Myometrial cell (primary cell): ENCODE measurements around the genes THY1 and OAF.

DNA sequence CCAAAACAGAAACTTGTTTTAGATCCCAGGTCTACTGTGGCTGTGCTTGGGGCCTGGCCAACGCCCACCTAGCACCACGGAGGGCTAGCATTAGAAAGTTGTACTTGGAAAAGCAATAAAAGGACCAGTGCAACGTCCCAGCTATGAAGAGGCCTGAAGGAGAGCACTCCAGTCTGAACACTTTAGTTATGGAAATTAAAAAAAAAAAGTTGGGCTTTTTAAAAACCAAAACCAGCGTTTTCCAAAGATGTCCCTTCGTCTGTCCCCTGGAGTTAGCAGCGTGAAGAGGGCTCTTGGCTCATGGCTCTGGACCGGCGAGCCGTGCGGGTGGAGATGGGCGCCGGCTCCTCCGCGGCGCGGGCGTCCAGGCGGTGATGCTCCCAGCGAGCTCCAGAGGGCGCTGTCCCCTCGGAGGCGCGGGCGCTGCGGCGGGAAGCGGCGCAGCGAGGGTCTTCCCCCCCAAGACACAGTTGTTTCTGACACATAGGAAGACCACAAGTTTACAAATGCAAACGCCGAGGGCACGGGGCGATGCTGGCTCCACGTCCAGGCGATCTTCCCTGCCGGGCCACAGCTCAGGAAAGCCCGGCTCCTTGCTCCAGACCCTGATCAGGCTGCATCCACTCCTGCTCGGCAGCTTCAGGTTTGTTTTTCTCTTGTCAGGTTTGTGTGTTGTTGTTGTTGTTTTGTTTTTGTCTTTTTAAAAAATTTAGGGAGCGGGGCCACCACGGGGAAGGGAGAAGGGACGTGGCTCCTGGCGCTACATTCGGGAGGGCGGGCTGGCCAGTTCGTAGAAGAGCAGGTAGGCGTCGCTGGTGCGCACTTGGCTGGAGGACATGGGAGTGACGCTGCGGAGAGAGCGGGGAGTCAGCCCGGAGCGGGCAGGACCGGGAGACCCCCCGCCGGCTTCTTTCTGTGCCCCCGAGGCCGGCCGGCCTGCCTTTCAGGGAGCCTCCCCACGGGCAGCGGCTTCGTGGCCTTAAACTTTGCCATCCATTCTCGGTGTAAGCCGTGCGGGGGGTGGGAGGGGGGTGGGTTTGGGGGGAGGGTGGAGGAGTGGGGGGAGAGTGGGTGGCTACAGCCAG, 9.9 kb upstream of the MFRP start:
- RAMPAGE, long total RNA: no peak

DNA sequence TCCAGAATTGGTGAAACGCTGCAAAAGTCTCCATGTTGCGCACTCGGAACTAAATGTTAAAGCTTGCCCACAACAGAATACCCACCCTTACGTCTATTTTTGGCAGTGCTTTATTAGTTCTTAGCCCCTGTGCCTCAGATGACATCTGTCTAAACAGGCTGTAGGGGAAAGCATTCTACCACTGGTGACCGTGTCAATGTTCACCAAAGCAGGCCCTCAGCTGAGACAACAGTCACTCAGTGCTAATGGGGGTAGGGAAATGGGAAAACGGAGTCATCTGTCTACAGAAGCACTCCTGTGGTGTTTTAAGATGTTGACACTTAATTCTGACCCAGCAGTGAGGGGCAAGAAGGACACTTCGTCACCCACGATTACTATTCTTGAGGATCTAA, 15.4 kb upstream of the MFRP start:
- RAMPAGE, long total RNA: no peak

DNA sequence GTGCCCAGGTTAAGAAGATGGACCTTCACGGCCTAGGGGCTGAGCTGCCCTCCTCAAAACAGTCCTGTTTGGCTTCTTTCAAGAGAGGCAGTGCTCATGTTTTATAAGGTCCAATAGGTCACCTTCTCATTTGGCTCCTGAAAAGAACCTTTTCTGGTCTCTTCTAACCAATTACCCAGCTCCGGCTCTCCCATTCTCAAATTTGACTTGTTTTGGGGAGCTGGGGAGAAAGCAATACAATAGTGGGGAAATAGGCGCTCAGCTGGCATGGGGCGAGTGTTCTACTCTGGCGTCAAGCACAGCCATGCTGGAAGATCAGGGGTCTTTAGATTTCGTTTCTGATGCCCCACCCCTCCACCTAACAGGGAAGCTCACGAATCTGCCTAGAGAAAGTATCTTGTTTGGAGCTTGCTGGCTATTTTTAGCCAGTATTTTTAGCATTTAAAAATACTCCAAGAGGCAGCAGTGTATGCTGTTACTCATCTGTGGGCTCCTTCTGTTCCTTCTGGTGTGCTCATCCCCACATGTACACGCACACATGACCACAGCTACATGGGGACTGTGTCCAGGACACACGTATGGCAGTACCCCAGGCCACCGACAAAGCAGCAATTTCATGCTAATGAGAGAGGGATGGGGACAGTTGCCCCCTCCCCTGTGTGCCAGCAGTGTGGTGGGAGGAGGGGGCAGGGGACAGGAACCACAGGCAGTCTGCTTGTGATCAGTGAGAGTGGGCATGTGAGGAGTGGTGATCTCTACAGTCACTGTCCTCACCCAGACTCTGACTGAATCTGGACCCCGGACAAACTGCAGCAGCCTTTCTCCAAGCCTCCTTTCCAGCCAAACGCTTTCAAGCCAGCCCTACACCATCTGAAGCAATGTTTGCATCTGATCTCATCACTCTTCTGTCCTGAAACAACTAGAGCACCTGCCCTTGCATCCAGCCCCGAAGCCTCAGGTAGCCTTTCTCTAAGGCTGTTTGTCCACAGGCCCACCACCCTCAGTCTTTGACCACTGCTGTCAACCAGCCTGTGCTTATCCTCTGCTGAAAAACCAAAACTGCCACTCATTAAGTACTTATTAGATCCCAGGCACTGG, 16.4 kb downstream of the USP2 start:
- RAMPAGE, long total RNA: no peak

- RAMPAGE, long total RNA: no peak
Observed at GRCh38 chr11:119417581-119418981, 4.9 kb downstream of the THY1 start.

GRCh38 chr11:119423110-119423649, at the start of gene THY1:
THY1 (minus strand) TSS chr11:119423172.
- RAMPAGE, long total RNA: start-site peak on the minus strand at chr11:119423168-119423205, 9,080 and 8,605 reads in 2 replicates

DNA sequence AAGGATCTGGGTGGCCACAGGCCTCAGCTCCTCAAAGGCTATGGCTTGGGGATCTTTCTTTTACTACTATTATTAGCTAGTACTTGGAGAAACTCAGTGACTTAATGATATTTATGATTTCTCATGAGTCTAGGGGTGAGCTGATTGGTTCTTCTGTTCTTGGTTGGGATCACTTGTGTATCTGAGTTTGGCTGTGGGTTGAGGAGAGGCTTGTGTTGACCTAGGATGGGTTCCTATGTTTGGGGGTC, 80.1 kb upstream of the THY1 start:
- RAMPAGE, long total RNA: no peak

- RAMPAGE, long total RNA: no peak
Observed at GRCh38 chr11:119742042-119743109, 13.4 kb upstream of the NECTIN1 start.

DNA sequence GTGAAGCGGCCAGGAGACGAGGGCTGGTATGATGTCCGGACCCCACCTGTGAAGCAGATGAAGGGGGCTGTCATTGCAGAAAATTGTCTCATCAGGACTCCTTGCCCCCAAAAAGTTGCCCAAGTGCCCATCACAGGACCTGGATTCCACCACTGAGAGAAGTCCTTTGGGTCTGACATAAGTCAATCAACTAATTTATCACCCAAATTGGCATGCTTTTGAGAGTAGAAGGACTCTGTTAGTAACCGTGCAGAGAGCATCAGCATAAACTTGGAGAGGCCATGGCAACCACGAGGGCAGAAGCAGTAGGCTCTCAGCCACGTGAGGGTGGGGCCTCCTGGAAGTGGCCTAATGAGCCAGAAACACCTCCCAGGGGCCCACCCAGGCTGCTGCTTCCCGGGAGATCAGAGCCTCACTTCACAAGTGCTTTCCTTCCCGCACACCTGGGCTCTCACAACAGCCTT, 17.3 kb downstream of the TRIM29 start:
- RAMPAGE, long total RNA: no peak

- RAMPAGE, long total RNA: no peak
Observed at GRCh38 chr11:120123689-120124285, 14.1 kb downstream of the TRIM29 start.

DNA sequence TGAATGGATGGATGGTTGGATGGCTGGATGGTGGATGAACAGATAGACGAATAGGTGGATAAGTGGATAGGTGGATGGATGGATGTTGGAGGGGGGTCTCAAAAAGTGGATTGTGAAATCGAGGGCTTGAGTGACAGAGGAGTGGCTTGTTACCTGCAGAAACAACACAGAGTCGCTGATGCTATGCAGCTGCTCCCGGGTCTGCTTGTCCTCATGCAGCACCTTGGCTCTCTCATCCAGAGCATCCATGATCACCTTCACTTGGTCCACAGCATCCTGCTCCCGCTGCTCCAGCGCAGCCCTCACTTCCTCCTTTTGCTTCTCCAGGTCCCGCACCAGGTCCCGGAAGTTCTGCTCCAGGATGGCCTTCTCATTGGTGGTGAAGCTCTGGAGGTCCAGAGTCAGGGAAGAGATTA, 10.7 kb downstream of the TRIM29 start:
- RAMPAGE, long total RNA: no peak

- RAMPAGE, long total RNA: no peak
Observed at GRCh38 chr11:120134111-120134694, 3.7 kb downstream of the TRIM29 start.

DNA sequence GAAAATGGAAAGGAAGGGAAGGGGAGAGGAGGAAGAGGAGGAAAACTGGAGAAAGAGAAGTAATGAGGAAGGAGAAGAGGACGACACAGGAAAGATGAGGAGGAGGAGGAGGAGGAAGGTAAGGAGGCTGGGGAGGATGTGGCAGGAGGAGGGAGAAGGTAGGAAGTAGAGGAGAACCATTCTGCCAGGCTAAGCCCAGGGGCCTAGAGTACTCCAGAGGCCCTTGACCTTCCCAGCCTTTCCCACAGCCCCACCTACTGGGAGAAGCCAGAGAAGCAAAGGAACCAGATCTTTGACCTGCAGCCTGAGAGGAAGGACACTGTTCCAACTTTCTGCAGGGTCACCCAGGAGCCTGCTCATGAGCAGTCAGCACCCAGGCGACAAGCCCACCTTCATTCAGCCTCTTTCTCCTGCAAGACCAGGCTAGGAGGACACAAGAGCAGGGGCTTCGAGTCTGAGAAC, 28.0 kb upstream of the OAF start:
- RAMPAGE, long total RNA: no peak

GRCh38 chr11:120210113-120211233, at the start of gene OAF:
OAF (plus strand) TSS chr11:120211032.
- RAMPAGE, long total RNA: no peak

DNA sequence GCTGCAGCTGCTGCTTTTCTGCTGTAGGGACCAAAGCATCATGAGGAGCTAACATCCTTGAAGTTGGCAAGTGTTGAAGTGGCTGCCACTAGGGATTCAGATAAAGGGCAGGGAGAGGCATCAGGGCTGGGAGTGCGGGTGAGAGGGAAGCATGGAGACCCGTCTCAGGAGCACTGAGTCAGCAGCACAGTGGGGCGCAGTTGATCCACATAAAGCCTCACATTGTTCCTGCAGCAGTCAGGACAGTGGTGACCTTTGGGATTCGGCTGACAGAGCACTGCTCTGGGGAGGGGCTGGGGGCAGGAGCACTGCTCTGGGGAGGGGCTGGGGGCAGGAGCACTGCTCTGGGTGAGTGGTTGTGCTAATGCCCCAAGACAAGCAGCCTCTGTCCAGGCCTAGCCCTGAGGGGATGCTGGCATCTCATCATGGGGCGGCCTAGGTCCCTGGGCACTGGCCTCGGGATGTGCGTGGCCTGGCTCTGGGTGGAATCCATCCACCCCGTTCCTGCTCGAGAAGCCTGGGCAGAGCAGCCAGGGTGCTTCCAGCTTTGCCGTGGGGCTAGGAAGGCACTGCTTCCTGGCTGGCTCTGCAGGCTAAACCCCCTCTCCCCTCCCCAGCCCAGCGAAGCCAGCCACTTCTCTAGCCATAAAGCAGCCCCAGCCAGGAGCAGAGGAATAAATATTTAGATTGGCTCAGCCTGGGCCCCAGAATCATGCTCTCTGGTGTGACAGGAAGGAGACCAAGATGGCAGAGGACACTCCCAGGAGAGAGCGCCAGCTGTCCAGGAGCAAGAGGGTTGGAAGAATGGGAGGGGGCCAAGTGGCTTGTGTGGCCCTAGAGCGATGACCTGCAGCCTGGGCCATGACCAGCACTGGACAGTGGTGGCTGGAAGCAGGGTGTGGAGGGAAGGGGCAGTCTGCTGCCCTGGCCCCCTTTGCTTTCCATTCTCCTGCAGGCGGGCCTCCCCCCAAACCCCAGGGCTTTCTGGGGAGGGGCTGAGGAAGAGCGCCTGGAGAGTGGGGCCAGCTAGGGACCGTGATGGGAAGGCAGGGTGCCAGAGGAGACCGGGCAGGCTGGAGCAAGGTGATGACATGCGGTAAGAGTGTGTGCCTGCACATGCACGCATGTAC, 7.4 kb downstream of the OAF start:
- RAMPAGE, long total RNA: no peak

DNA sequence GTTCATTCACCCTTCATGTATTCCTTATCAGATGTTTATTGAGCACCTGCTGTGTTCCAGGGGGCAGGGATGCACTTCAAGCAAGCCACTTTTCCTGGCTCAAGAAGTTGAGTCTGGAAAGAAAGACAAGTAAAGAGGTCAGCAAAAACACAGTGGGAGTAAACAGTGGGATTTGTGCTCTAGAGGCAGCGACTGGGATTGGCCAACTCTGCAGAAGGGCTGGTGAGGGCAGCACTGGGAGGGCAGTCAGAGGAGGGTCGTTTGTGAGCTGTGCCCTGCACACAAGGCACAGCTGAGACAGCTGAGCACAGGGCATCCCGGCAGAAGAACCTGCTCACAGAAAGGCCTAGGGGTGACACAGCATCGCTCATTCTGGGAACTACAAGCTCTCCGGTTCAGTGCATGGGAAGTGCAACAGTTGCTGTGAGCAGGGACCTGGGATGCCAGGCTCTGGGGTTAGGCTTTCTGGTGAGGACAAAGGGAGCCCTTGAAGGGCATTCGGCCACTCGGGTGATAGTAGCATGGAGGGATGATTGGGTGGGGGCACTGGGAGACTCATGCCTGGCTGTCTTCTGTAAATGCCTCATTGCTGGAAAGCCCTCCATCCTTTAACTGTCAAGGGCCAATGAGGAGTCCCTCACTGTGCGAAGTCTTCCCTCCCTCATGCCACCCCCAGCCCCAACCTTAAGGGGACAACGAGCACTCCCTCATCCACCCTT, 9.7 kb downstream of the OAF start:
- RAMPAGE, long total RNA: no peak

DNA sequence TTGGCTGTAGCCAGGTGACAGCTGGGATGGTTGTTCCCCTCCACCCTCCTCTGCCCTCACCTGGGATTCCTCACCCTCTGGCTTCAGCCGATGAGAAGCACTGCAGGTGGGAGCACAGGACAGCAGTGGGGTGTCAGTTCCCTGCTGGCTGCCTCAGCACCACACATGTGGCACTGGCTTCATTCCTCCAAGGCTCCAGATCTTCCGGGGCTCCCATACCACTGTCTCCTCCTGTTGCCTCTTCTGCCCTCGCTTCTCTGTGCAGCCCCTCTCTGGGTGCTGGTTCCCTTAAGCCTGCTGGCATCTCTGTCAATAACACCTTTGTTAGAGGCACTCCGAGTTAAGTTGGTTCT, 6.3 kb upstream of the POU2F3 start:
- RAMPAGE, long total RNA: no peak

DNA sequence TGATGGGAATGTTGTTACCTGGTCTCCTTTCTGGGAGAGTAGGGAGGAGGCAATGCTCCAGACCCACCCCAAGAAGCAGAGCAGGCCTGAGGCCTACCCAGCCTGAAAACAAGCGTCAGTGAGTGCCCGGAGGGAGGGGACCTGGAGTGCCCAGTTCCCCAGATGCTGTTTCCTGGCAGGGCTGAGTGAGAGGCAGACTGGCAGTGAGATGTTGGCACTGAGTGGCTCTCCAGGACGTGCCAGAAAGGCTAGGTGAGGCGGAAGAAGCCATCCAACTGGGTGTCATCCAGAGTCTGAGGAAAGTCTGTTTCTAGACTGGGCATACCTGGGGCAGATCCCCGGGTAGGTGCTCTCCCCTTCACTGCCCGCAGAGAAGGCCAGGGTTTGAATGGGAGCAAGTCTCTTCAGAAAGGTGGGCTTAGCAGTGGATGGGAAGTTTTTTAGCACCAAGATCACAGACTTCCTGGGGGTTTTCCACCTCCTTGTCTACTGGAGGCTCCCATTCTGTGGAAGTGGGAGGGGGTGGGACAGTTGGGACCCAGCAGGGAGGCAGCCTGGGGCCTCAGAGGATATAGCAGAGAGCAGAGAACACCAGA, 1.4 kb downstream of the POU2F3 start:
- RAMPAGE, long total RNA: no peak

DNA sequence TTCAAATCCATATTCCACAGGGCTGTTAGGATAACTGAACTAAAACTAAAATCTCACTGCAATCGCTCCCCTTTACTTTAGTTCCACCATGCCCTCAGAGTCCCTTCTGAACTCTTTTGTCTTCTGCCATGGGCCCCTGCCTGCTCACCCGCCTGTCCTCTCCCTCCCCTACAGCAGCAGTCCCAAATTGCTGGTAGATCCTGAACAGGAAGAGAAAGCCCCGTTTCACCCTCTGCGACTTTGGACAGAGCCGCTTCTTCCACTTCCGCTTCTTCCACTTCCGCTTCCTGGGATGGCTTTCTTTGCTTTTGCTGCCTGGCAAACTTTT, 35.7 kb upstream of the TLCD5 start:
- RAMPAGE, long total RNA: no peak

- RAMPAGE, long total RNA: no peak
Observed at GRCh38 chr11:120326328-120326527, 1.1 kb downstream of the TLCD5 start.

DNA sequence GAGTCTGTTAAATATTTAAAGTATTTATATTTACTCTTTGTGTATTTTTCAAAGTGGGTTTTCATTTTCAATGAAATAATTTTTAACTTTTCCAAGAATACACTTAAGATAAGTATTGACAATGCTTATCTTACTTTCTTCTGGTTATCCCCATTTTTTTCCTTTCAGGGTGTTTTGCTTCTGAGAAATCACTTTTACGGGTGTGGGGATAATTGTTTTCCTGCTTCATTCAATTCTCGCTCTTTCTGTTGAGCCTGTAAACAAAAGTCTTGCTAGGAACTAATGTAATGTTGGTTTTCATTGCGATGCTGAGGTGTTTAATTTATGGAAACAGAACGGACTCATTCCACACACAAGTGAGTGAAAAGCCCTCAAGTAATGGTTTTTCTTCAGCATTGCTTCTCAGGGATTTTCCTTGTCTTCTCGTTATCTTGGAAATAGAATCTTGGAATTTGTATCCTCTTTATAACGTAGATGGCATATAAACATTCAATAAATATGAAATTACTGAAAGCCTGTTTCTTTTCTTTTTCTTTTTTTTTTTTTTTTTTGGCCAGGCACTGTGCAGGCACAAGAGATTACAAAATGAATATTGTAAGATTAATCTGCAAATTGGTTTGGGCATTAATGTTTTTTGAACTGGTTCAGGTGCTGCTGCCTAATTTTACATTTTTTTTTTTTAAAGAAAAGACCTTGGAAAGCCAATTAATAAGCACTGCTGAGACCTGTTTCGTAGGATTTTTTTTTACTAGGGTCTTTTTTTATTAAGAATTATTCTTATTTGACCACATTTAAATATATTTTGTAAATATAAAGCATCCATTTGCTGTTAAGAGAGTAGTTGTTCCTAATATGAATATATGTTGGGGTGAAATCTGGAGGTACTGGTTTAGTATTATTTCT, 2.5 kb downstream of the ARHGEF12 start:
- RAMPAGE, long total RNA: no peak